ENCODE data around the gene NUDT16.

GRCh38 chr3:129618367-129618797, 11.9 kb upstream of the PLXND1 start:
- CAGE, long polyA plus RNA: no peak
- RRBS: no CpG with 5 or more reads among the region's 8 CpGs

GRCh38 chr3:129688015-129688990, 81.8 kb upstream of the PLXND1 start:
- CAGE, long polyA plus RNA: no peak
- RRBS: no CpG with 5 or more reads among the region's 12 CpGs

- CAGE, long polyA plus RNA: no peak
- RRBS: no CpG with 5 or more reads among the region's 11 CpGs
These were observed 114.8 kb upstream of the PLXND1 start for GRCh38 chr3:129721058-129721820.

DNA sequence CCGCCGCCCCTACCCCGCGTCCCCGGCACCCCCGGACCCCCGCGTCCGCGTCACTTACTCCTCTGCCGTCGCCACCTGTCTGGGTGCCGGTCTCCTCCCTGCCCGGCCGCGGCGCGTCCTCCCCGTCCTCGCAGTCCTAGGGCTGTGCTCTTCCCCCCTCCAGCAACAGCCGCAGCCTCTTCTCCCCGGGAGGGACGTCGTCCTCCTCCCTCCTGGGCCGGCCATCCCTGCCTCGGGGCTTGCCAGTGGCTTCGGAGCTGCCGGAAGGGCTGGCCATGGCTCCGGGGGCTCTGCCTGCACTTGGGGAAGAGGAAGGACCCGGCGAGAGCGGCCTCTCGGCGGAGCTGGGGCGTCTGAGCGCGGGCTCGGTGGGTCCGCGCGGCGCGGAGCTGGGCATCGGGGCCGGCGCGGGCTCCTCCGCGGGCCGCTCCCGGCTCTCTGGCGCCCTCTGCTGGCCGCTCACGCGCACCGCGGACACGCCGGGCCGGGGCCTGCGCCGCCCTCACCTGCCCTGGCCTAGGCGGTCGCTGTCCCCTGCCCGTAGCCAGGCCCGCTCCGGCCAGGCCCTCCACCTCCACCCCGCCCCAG, 28.3 kb downstream of the TRH start:
- CAGE, long polyA plus RNA: no peak
- RRBS: 3% methylated on average over 7 of the region's 68 CpGs

DNA sequence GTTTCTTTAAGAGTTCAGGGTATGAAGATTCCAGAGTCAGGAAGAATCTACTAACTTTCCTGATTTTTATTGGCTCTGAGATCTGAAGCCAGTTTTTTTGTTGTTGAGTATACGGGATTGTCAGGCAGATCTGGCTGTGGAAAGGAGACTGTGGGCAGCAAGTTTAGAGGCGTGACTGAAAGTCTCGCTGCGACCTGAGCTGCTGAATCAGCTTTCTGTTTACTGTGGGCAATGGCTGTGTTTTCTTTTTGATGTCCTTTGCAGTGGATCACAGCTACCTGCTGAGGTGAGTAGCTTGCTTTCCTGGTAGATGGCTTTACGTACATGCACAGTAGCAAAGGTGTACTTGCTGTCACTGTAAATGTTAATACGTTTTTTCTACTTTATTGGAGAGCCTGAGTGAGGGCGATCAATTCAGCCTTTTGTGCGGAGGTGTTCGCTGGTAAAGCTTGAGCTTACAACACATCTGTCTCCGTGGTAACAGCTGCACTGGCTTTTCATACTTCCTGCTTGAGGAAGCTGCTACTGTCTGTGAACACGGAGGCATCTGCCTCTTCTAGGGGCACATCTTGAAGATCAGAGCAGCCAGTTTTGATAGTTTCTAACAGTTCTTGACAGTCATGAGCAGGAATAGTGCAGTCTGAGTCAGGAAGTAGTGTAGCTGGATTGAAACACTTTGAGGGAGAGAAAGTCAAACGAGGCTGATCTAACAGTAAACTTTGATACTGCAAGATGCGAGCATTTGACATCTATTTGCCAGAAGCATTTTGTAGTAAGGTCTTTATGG, 97.9 kb downstream of the ALG1L2 start:
- CAGE, long polyA plus RNA: no peak
- RRBS: no CpG with 5 or more reads among the region's 13 CpGs

DNA sequence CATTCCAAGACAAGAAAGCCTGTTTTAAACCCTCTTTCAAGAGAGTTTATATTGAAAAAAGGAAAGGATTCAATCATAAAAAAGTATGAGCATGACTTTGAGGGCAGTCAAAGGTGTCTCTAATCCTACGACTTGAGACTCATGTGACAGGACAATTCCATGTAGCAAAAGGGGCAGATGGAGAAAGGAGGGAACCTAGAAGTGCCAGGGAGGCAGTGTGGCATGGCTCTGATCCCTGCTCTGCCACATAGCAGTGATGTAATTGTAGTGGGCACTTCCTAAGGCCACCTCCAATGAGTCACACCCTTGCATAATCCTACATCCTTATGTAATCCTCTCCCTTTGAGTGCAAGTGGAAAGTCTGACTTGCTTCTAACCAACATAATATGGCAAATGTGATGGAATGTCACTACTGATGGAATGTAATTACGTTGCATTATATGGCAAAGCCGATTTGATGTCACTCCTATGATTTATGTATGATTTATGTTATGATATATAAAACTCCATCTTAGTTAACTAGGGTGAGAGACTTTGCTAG, 73.0 kb upstream of the ATP2C1 start:
- CAGE, long polyA plus RNA: no peak
- RRBS: no CpG with 5 or more reads among the region's 3 CpGs

- CAGE, long polyA plus RNA: no peak
- RRBS: no CpG with 5 or more reads among the region's 3 CpGs
These were observed 44.8 kb upstream of the ATP2C1 start for GRCh38 chr3:130849049-130849590.

GRCh38 chr3:131331973-131332459, 49.6 kb upstream of the NUDT16 start:
- CAGE, long polyA plus RNA: no peak
- RRBS: no CpG with 5 or more reads among the region's 8 CpGs

GRCh38 chr3:131381657-131382670, at the start of gene NUDT16:
TSS of gene NUDT16 (plus strand) at chr3:131381774.
- CAGE, long polyA plus RNA: no peak
- RRBS: under 1% methylated on average over 18 of the region's 64 CpGs

DNA sequence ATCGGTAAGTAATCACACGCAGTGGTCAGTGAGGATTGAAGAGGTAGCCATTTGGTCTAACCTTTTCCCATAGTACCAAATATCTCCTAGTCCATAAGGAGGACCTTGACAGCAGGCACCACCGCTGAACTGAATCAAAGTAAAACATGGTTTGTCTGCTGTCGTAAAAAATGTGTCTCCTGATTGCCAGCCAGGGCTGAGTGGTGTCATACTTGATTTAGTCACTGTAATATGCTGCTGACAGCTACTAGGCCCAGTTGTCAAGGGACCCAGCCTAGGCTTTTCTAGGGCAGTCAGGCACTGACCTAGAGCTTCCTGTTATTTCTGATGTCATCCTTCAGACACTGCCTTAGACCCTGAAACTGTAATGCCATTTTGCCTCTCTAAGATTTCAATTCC, 2.6 kb upstream of the MRPL3 start:
- CAGE, long polyA plus RNA: no peak
- RRBS: no CpG with 5 or more reads among the region's 4 CpGs

DNA sequence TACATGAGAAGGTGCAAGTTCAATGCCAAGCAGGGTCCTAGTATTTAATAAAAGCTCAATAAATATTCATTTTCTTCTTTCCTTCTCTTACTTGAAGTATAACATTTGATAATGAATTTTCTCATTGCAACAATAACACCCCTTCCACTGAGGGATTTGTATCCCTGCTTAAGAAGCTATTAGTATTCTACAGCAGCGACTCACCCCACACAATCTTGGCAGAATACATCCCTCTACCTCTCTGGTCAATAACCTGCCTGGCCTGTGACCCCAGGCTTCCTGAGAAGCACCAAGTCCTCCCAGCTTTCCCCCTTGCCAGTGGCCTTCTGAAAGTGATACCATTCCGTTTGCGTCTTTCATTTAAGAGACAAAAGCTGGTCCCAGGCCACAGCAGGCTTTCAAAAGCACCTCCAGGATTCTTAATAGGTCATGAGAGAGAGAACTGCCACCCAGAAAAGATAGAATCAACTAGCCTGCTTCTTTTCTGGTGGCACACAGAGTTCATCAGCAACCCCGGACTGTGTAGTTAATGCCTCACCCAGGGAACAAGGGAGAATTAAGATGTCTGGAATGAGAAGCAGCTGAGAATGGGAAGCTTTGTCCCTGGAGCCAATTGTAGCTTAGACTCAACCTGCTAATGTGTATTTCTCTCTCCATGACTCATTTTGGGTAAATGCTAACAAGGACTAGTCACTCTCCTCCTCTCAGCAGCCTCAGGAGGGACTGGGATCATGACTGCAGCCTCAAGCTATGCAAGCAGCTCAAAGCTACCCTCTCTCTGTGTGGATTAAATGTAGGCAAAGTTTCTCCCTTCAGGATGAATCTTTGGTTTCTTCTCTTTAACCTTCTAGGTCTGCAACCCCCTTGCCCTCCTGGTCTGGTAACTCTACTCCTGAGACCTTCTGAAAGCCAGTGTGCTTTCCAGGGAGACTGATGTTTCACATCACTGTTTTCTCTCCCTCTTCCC, 101.0 kb upstream of the CPNE4 start:
- CAGE, long polyA plus RNA: no peak
- RRBS: no CpG with 5 or more reads among the region's 4 CpGs

- CAGE, long polyA plus RNA: no peak
- RRBS: no CpG with 5 or more reads among the region's 16 CpGs
These were observed 32.6 kb upstream of the ACP3 start for GRCh38 chr3:132284562-132285011.

GRCh38 chr3:132550638-132551347, 46.3 kb upstream of the ACKR4 start:
- CAGE, long polyA plus RNA: no peak
- RRBS: no CpG with 5 or more reads among the region's 3 CpGs

- CAGE, long polyA plus RNA: start-site peak on the plus strand at chr3:132659936-132660000, 282 and 471 reads in 2 replicates
- RRBS: no CpG with 5 or more reads among the region's 11 CpGs
These were observed 213 bp upstream of the ACAD11 start for GRCh38 chr3:132659898-132660146.

DNA sequence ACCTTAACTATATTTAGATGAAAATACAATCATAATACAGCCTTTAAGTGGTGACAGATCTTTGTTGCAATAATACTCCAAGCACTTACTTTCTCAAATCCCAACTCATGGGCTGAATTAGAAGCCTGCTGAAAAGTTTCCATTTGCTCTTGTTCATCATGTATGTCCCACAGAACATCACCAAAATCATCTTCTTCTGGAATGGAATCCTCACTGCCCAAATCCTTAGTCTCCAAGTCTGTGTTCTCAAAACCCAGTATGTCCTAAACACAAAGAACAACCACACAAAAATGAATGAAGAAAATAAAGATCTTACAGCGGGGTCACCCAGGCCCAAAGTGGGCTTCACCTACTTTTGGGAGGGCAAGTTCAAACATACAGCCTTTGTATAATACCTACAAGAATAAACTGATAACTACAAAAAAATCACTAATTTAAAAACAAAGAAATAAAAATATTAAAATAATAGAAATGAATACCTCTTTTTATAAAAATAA, 18.1 kb downstream of the NPHP3 start:
- CAGE, long polyA plus RNA: no peak
- RRBS: no CpG with 5 or more reads among the region's 1 CpG

DNA sequence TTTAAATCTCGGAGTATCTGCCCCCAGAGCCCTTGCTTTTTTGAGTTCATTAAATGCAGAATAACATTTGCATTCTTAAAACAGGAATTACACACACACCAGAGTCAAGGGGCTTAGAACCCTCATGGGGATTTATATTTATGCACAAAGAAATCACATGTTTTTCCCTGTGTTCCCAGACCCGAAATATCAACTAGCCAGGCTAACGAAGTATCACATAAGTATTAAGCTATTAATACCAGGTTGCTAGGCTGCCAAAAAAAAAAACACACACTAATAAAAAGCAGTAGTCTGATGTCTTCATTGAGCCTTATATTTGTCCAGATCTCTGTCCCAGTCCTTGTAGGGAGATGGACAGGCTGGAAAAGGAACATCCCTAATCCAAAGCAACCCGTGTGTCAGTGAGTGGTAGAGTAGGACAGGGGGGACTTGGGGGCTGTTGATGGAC, 103.6 kb upstream of the BFSP2 start:
- CAGE, long polyA plus RNA: no peak
- RRBS: no CpG with 5 or more reads among the region's 4 CpGs

- CAGE, long polyA plus RNA: no peak
These were observed 3.7 kb downstream of the BFSP2 start for GRCh38 chr3:133403618-133403877.

DNA sequence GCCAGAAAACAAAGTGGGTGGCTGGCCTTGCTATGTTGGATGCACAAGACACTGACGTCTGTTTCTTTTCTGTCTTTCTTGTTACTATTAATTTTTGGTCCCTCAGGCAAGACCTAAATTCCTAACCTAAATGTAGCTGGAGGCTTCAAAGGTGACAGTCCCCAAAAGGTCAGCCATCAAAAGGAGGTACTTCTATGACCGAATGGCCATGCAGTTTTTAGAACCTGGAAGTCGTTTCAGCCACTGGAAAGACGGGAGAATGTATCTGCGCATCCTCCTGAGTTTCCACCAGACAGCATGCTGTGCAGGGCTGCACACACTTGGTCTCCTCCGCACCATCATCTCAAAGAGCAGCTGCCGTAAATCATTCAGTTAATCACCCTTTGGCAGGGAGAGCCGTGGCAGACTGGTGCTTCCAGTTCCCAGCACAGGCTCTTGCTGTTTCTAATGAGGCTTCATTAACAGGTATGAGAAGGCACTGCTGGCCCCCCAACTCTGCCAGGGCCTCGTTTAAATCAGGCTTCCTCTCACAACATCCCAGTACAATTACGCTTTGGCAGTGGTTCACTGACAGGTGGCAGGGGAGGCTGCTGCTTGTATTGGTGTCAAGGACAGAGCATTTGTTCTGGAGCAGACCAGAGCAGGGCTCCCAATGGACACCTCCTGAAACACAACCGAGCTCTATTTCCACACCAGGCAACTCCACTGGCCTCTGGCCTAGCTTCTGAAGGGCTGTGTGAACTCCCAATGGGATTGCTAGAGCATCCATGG, 77.0 kb downstream of the BFSP2 start:
- CAGE, long polyA plus RNA: no peak
- RRBS: no CpG with 5 or more reads among the region's 11 CpGs

DNA sequence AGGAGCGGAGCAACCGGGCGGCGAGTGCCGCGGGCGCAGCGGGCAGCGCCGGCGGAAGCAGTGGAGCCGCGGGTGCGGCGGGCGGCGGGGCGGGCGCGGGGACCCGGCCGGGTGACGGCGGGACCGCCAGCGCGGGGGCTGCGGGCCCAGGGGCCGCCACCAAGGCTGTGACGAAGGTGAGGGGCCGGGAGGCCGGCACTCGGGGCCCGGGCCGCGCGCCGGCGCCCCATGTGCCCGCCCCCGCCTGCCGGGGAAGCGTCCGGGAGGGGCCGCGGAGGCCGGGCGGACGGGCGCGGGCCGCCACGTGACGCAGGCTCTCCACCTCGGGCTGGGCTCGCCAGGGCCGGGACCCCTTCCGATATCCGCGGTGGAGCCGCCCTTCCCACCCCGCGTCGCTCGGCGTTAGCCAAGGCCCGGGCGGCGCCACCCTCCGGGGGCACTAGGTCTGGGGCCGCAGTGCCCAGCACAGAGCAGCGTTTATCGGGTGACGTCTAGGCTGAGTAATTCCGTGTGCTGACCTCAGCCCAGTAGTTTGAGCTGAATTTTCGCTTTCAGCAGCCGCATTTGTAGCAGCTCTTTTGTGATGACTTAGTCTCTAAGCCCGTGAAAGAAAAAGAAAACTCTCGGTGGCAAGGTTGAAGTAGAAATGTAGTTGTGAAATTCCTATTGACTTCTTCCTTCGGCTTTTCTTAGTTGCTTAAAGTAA, 776 bp downstream of the CDV3 start:
- CAGE, long polyA plus RNA: no peak
- RRBS: under 1% methylated on average over 51 of the region's 80 CpGs

DNA sequence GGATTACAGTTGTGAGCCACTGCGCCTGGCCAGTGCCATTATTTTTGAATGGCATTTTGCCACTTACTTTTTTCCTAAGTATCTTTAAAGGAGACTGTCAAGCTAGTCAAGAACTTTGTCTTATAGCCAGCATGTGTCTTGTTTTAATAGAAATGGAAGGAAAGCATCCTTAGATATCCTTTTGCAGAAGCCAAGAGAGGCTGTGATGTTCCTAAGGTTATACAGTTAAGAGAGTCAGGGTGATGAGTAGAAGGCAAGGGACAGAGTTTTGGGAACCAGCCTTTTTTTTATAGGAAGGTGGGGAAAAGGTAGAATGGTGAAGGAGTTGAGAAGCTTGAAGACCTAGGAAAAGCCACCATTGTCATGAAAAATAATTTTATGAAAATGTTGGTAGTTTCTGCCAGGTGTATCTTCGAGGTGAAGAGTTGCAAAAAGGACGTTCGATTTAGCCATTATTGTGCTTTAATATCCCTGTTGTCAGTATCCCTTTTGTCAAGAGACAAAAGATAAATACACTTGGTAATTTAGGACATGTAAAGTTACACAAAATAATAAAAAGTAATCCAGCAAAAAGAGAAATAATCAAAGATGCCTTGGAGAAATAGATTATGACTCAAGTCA, 9.0 kb downstream of the CDV3 start:
- CAGE, long polyA plus RNA: no peak
- RRBS: no CpG with 5 or more reads among the region's 4 CpGs